ENCODE measurements around the genes USP33 and NEXN.

DNA sequence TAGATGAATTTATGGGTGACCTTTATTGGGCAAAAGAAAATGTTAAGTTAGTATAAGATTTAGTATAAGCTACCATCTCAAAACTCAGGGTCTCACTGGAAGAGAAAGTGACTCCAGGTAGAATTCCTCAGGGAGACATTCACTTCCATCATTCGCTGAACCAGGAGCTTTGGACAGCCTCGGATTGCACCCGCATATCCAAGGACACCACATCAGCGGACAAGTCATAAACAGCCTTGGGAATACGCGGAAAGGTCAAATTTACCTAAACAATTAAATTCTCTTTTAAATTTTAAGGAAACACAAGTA, 686 bp upstream of the ACADM start:
- RRBS = no CpG with 5 or more reads among the region's 6 CpGs

DNA sequence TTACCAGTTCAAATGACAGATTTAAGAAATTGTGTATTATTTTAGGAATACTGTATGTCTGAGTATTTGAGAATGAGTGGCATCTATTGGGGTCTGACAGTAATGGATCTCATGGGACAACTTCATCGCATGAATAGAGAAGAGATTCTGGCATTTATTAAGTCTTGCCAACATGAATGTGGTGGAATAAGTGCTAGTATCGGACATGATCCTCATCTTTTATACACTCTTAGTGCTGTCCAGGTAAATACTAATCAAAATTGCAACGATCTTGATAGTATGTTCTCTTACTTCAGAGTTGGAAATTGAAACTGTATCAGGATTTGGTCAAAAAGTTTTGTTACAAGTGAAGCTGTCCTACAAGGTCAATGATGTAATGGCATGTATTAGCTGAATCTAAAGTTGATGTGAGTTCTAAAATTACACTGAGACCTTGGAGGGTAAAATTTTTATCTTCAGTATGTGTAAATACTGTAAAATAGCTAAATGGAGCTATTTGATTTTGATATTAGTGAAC, 3.1 kb downstream of the RABGGTB start:
- RRBS = no CpG with 5 or more reads among the region's 3 CpGs

DNA sequence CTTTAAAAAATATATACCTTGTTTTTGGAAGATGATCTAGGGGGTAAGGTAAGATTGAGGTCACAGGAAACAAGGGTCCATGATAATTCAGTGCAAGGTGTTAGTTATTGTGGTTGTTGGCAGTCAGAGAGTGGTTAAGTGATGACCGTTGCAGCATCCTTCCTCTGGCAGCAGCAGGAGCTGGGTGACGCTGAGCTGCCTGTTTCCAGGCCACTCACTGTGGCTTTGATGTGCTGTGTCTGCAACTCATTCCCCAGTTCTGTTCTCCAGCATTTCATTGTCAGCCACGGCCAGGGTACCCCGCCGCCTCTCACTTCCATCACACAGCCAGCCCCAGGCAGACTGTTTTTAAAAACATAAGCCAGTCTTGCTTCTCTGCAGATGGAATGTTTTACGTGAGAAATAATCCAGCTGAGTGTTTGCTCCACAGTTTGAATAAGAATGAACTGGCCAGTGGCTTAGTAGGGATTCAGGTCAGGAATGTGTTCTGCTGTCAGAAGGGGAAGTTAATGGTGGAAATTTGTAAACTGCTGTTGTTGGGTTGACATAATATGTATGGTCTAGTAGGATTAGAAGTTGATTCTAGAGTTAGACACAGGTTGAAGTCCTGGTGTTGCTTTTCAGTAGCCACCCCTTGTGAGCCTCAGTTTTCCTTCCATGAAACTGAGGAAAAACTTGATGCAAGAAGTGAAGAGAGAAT, 21.5 kb upstream of the ST6GALNAC3 start:
- RRBS = no CpG with 5 or more reads among the region's 6 CpGs

GRCh38 chr1:76110097-76111074, 35.8 kb downstream of the ST6GALNAC3 start:
- RRBS = no CpG with 5 or more reads among the region's 3 CpGs

GRCh38 chr1:76611798-76612094, 255.5 kb upstream of the ST6GALNAC5 start:
- RRBS = no CpG with 5 or more reads among the region's 3 CpGs

DNA sequence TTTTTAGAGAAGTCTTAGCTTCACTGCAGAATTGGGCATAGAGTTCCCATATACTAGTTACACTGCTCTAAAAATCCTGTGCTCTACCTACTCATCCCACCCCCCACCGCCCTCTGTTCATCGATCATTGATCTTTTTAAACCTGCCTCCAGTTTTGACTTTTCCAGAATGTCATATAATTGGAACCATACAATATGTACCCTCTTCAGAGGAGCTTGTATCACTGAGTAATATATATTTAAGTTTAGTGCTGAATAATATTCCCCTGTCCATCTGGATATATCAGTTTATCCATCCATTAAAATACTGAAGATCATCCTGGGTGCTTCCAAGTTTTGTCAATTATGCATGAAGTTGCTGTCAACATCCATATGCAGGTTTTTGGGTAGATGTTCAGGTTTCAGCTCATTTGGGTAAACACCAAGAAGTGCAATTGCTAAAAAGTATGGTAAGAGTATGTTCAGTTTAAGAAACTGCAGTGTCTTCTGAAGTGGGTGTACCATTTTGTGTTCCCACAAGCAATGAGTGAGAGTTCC, 124.6 kb downstream of the ZZZ3 start:
- RRBS = no CpG with 5 or more reads among the region's 2 CpGs

GRCh38 chr1:77564300-77565473, 117.8 kb downstream of the ZZZ3 start:
- RRBS = no CpG with 5 or more reads among the region's 2 CpGs

- RRBS = no CpG with 5 or more reads among the region's 92 CpGs
Measured at GRCh38 chr1:77683018-77684103, 903 bp upstream of the ZZZ3 start.

DNA sequence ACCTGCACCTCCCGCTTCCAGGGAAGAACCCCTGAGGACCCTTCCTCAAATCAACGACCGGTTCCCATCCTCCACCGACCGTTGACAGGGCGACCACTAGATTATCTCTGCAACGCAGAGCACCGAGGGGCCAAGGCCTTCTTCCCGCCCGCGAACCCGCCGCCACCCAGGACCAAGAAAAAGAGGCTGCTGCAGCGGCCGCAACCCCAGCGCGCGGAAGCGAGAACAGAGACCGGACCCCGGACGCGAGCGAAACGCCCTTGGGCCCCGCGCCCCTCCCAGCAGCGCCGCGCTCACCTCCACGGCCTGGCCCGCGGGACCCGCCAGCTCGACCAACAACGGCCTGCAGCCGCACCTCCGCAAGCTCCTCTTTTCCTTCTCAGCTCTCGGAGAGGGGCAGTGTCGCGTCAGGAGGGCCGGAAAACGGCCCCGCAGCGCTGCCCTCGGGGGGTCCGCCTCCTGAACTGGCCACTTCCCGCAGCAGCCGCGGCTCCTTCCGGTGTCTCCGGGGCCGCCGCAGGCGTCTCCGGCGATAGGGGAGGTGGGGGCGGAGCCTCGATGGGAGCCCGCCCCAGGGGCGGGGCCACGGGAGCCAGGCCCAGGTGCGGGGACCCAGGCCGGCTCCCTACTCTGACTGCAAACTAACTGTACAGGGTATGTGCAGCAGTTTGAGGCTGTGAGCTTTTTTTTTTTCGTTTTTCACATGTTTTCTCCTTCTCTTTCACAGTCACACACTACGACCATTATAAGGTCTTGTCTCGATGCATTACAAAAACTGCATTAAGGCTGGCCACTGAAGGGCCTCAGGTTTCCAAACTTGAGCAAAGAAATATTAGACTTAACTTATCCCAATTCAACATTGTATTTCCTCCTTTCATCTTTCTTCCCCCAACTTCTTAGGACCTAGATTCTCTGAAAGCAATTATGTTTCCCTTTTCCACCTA, at the start of gene USP33:
Gene USP33, minus strand, starts transcription at position 507 of the 944 bp plus-strand sequence.
- RRBS = 3% methylated on average over 13 of the region's 67 CpGs

DNA sequence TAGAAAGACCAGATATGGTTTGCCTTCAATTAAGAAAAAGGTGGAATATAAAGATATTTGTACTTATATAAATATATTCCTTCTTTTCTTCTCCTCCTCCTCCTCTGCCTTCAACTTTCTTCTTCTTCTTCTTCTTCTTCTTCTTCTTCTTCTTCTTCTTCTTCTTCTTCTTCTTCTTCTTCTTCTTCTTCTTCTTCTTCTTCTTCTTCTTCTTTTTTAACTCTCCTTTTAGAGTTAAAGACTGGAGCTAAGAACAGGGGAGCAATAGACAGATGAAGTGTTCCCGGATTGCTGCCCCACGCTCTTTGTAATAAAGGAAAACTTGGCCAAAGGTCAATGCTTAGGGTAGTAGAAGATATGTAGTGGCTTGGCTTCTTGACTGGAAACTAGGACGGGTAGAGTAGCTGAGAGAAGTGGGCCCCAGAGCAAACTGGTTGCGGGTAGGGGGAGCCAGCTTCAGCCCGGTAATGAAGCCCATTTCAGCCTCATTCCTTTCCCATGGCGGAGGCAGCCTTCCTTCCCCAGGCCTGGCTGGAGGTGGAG, 556 bp upstream of the NEXN start:
- RRBS = no CpG with 5 or more reads among the region's 6 CpGs

GRCh38 chr1:77888340-77889331, at the start of gene NEXN:
Gene NEXN (plus strand): TSS chr1:77888624.
- RRBS = 3% methylated on average over 12 of the region's 69 CpGs

- RRBS = no CpG with 5 or more reads among the region's 2 CpGs
Measured at GRCh38 chr1:77935567-77936069, 43.3 kb downstream of the FUBP1 start.

GRCh38 chr1:78075616-78076032, 29.9 kb downstream of the GIPC2 start:
- RRBS = no CpG with 5 or more reads among the region's 3 CpGs

- RRBS = no CpG with 5 or more reads among the region's 5 CpGs
Measured at GRCh38 chr1:78250261-78250943, 204.6 kb downstream of the GIPC2 start.

DNA sequence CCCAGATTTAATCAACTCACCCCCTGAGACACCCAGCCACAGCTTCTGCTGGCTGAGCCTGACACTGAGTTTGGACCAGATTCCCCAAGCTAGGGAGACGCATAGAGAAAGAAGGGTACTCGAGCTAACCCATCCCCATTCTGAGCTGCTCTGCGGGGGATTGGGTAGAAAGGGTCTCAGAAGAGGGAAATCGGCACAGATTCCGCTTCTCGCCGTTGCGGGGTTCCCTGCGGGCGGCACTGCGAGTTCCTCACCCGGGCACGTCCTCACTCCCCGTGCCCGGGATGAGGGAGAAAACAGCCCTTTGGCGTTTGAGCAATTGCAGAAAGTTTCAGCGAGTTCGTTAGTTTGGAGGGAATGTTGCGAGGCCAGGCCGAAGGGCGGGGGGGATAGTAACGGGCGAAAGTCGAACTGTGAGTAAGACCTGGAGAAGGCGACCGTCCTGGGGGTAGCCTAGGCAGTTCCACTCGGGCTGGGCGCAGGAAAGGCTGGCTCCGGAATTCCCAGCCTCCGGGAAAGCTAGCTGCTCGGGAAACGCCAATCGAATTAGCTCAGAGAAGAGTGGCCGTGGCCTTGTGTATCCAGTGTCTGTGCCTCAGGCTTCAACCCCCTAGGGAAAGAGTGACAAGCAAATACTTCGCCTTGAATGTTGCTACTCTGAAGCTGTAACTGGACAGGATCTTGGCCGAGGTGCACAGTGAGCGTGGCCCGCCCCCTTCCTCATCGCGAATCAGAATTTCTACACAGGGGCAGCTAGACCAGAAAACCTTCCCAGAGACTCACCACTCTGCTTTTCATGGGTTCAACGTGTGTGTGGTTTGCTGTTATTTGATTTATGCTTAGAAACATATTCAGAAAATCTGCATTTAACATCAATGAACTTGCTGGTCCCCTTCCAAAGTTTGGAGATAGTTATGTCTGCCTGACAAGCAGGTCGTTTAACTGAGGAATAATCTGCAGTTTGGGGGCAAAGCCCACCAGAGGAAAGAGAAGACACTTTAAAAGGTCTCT, 819 bp downstream of the PTGFR start:
- RRBS = no CpG with 5 or more reads among the region's 42 CpGs

DNA sequence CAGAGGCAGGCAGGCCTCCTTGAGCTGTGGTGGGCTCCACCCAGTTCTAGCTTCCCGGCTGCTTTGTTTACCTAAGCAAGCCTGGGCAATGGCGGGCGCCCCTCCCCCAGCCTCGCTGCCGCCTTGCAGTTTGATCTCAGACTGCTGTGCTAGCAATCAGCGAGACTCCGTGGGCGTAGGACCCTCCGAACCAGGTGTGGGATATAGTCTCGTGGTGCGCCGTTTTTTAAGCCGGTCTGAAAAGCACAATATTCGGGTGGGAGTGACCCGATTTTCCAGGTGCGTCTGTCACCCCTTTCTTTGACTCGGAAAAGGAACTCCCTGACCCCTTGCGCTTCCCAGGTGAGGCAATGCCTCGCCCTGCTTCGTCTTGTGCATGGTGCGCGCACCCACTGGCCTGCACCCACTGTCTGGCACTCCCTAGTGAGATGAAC, 155.6 kb downstream of the ADGRL4 start:
- RRBS = no CpG with 5 or more reads among the region's 22 CpGs

DNA sequence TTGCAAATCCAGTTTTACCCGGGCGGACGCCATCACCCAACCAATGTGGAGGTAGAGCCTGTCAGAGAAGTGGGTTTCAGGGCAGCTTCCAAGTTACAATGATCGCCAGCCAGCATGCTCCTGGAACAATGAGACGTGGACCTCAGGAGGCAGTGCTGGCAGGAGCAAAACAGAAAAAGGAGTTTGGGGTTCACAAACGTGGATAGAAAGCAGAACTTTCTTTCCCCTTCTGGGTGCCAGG, 488.6 kb upstream of the ADGRL2 start:
- RRBS = no CpG with 5 or more reads among the region's 6 CpGs

DNA sequence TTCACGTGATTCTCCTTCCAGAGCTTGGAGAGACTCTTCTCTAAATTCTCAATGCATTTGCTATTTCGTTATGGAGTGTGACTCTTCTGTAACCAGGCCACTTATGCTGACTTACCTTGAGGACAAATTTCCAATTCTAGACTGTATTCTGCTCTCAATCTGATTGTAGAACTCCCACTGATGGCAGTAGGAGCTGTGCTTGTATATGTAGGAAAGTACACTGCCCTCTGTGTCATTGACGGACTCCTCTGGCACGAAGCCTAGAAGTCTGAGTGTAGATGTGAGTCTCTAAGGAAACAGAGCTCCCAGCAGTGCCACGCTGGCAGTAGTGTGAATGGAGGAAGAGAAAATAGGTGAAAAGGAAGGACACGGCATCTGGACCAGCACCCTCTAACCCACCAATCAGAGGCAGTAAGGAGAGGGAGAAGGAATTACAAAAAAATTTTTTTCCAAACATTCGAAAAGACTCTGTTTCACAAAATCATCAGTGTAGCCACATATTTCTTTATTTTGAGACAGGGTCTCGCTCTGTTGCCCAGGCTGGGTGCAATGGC, 130.4 kb upstream of the ADGRL2 start:
- RRBS = no CpG with 5 or more reads among the region's 8 CpGs

DNA sequence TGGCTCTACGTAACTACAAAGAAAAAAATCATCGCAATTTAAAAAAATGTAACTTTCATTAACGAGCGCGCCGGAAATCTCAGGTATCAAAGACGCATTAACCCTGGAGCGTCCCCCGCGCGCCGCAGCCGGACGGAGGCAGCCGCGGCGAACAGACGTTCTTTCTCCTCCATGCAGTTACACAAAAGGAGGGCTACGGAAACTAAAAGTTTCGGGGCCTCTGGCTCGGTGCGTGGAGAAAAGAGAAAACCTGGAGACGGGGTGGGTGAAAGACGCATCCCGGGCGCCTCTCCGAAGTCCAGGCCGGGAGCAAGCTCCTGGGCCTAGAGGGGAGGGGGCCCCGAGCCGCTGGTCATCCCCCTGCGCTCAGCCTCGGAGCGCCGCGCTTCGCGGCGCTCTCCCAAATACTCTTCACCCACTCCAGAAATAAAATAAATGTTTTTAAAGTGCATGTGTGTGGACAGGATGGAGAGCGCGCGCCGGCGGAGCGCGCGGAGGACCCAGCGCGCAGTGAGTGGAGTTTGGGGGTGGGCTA, 415 bp upstream of the ADGRL2 start:
- RRBS = 1% methylated on average over 8 of the region's 48 CpGs

DNA sequence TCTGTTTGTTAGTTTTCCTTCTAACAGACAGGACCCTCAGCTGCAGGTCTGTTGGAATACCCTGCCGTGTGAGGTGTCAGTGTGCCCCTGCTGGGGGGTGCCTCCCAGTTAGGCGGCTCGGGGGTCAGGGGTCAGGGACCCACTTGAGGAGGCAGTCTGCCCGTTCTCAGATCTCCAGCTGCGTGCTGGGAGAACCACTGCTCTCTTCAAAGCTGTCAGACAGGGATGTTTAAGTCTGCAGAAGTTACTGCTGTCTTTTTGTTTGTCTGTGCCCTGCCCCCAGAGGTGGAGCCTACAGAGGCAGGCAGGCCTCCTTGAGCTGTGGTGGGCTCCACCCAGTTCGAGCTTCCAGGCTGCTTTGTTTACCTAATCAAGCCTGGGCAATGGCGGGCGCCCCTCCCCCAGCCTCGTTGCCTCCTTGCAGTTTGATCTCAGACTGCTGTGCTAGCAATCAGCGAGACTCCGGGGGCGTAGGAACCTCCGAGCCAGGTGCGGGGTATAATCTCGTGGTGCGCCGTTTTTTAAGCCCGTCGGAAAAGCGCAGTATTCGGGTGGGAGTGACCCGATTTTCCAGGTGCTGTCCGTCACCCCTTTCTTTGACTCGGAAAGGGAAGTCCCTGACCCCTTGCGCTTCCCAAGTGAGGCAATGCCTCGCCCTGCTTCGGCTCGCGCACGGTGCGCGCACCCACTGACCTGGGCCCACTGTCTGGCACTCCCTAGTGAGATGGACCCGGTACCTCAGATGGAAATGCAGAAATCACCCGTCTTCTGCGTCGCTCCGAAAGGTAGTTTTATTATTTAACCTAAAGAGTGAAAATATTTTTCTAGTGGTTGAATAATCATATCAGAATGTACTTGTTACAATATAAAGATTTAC, 335.6 kb downstream of the ADGRL2 start:
- RRBS = no CpG with 5 or more reads among the region's 37 CpGs